ENCODE data around the gene LRRC8B.

DNA sequence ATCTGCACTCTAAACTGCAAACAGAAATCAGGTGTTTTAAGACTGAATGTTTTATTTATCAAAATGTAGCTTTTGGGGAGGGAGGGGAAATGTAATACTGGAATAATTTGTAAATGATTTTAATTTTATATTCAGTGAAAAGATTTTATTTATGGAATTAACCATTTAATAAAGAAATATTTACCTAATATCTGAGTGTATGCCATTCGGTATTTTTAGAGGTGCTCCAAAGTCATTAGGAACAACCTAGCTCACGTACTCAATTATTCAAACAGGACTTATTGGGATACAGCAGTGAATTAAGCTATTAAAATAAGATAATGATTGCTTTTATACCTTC, 2.9 kb downstream of the CCN1 start:
- PRO-cap, result no peak

- PRO-cap, result no peak
Observed at GRCh38 chr1:85611665-85612229, 31.2 kb downstream of the CCN1 start.

DNA sequence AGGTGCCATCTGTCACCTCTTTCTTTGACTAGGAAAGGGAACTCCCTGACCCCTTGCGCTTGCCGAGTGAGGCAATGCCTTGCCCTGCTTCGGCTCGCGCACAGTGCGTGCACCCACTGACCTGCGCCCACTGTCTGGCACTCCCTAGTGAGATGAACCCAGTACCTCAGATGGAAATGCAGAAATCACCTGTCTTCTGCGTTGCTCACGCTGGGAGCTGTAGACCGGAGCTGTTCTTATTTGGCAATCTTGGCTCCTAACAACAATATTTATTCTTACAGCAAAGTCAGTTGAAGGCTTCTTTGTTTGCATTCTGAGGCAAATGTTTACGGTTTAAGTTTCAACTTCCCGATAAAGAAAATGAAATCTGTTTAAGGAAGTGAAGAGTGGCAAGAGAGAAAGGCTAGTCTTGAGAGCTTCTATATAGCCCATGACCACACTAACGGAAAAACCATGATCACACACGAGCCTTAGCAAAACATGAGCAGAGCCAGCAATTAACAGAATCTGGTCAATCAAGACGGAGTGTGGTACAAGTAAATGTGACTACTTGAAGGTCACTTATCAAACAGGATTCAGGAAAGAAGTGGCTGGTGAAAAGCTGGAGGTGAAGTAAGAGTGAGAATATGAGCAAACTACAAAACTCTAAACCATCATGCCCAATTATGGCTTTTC, 122.6 kb upstream of the ZNHIT6 start:
- PRO-cap, result no peak

DNA sequence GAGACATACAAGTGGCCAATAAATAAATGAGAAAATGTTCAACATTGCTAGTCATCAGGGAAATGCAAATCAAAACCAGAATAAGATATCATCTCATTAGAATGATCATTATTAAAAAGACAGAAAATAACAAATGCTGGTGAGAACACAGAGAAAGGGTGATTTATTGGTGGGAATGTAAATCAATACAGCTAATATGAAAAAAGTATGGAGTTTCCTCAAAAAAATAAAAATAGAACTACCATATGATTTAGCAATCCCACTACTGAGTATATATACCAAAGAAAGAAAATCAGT, 181.6 kb downstream of the COL24A1 start:
- PRO-cap, result no peak

DNA sequence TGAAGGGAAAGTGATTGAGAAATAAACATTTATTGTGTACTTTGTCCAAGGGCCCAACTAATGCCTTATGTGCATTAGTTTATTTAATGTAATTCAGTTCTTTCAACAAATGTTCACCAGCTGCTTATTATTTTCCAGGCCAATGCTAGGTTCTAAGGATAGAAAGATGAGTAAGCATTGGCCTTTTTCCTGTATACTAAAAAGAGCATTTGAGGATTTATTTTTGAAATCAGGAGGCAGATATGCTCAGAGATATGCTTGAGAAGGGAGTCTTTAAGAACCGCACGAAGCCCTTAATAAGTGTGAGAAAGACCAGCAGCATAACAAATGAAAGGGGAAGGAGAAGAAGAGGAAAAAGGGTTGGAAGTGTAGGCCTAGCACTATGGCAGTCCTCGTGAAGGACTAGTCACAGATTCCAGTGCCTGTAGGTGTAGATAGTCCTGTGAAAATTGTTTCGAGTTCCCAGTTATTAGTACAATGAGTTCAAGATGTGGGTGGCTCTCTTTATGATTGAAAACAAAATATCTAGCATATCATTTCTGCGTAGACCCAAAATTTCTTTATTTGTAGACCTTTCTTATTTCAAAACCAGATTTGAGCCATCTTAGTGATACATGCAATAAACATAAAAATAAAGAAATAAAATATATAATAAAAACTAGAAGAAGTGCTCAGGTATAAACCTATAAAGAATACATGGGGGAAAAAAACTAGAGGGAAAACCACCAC, 32.2 kb downstream of the CLCA1 start:
- PRO-cap, result no peak

DNA sequence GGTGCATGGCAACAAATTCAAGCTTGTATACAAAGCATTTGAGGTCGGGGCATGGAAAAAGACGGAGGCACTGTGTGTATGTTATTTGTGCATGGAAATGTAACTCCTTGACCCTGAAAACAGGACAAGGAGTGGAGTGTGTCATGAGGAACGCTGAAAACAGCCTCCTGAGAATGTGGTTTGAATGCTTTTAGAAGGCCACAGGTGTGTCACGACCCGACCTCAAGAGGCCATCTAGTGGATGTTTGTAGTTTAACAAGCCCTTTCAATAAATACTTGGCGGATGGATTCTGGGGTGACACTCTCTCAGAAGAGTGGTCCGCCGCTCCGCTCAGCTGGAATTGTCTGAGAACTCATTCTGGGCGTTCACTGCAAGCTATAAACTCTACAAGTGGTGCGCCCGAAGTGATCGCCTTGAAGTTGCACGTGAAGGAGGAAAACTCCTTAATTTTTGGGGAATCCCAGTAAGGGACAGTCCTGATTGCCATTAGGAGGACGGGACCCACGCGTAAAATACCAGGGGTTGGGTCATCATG, 33.4 kb downstream of the CLCA1 start:
- PRO-cap, result no peak

DNA sequence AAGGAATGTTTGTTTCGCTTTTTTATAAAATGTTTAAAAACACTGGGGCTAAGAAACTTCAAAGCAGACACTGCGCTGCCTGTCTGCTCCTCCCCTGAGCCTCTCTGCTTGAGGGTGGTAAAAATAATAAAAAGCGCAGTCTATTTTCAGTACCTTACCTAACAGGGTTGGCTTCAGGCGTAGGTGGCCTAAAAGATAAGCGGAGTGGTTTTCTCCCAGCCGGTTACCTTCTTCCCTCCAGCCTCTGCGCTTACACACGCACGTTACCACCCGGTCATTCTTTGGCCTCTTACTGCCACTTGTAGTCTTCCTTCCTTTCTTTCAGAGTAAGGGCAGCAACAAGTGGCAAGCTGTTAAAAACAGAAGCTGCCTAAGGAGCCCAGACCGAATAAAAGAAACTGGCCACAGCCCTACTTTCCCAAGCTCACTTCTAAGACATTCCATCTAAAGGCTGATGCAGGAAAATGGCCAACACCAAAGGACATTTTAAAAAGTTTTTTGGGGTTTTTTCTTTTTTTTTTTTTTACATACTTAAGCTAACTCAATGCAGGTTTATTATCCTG, 35.4 kb downstream of the CLCA1 start:
- PRO-cap, result no peak

GRCh38 chr1:87134469-87134904, 194.2 kb upstream of the LMO4 start:
- PRO-cap, result no peak

- PRO-cap, result no peak
Observed at GRCh38 chr1:87335777-87336172, 7.1 kb downstream of the LMO4 start.

DNA sequence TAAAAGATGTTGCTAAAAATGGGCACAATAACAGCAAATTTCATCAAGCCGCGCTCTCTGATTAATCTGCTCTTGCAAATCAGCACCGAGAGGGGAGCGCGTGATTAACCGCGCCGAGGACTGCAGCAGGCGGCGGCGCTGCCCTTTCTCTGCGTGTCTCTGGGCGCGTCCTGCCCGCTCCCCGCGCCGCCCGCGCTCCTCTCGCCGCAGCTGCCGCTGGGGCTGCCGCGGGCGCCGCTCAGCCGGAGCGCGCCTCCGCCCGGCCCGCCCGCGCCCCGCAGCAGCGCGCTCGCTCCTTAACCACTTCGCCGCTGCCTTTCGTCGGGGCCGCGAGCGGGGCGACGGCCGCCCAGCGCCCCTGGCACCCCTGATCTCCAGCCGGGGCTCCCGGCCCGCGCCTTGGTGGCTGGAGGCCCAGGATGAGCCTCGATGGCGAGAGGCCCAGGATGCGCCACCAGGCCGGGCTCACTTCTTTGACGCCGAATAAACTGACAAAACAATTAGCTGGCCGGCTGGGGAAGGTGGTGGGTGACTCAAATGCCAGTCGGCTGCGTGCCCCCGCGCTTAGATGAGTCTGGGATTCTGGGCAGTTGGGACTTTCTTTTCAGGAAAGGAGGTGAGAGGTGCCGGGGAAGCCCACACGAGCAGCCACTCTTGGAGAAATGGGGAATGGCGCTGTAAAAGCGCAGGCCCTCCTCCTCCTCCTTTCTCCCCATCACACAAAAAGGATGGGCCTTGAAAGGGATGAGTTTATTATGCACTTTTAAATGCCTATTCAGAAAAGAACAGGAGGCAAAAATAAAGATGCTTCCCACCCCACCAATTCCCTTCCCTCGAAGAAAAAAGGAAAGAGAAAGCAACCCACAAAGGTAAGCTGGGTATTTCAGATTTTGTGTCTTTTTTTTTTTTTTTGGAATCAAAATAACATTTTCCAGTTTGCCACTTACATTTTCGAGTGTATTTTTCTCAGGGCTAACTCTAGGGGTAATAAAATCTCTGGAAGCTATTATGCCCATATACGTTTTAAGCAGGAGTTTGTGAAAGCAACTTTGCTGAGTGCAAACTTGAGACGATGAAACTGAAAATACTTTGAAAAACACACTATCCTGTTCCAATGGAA, 221.2 kb upstream of the PKN2 start:
- PRO-cap, result unidirectional peak, minus-strand start at position 200 of the sequence

GRCh38 chr1:88647090-88647653, 36.9 kb upstream of the PKN2 start:
- PRO-cap, result no peak

GRCh38 chr1:89005138-89006248, 13.1 kb upstream of the KYAT3 start:
- PRO-cap, result no peak

GRCh38 chr1:89023072-89023574, 457 bp upstream of the GBP3 start:
- PRO-cap, result no peak

- PRO-cap, result no peak
Observed at GRCh38 chr1:89054690-89055589, 10.1 kb downstream of the GBP1 start.

- PRO-cap, result no peak
Observed at GRCh38 chr1:89259512-89260165, 13.0 kb downstream of the GBP5 start.

GRCh38 chr1:89523892-89524954, at the start of gene LRRC8B:
LRRC8B (plus strand) TSS chr1:89524829.
- PRO-cap, result bidirectional peak, plus-strand start at chr1:89524856, minus-strand start at chr1:89524725

- PRO-cap, result no peak
Observed at GRCh38 chr1:89530384-89531150, 5.9 kb downstream of the LRRC8B start.

DNA sequence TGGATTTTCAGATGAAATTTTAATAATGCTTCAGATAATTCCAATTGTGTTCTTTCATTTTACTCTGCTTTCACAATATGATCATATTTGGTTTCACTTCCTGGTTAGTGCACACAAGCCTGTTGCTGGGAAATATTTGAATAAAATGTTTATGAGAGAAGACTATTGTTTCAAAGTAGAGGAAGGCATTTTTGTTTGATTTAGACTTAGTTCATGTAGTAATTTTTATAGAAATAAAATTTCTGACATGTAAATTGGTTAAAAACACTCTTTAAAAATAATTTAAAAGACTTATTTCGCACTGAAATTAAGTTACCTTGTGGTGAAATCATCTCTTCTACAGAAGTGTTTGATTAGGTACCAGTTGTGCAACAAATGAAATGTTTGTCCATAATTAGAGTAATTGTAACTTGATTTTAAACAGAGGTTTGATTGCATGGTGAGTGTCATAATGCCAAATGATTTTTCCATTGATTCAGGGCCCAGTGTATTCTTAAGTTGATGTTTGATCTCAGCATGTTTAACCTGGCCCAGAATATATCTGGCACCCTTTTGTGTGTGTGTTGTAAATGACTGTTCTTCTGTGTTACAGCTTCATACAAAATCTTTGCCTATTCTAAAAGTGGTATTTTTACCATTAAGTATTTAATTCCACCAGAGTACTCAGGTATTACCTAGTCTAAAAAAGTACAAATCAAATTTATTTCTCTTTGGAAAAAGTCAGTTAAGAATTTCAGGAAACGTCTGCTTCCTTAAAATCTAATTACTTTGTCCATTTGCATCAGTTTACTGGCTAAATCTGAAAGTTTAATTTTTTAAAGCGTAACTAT, 28.5 kb downstream of the LRRC8B start:
- PRO-cap, result no peak

GRCh38 chr1:89565129-89566104, 40.8 kb downstream of the LRRC8B start:
- PRO-cap, result no peak

GRCh38 chr1:89610628-89611307, 22.2 kb upstream of the LRRC8C start:
- PRO-cap, result no peak

Measured in aorta (tissue), 1 donor.